Myometrial cell (primary cell): ENCODE data around the gene TMEM26.

DNA sequence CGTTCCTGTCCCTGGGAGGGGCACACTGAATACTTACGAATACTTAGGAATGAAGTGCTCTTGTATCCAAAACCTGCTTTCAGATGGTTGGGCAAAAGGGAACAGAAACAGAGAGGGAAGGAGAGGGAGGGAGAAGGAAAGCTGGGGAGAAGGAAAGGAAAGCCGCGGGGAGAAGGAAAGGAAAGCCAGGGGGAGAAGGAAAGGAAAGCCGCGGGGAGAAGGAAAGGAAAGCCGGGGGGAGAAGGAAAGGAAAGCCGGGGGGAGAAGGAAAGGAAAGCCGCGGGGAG lies 24.6 kb downstream of the CCDC6 start:
- RAMPAGE, long total RNA: no peak

DNA sequence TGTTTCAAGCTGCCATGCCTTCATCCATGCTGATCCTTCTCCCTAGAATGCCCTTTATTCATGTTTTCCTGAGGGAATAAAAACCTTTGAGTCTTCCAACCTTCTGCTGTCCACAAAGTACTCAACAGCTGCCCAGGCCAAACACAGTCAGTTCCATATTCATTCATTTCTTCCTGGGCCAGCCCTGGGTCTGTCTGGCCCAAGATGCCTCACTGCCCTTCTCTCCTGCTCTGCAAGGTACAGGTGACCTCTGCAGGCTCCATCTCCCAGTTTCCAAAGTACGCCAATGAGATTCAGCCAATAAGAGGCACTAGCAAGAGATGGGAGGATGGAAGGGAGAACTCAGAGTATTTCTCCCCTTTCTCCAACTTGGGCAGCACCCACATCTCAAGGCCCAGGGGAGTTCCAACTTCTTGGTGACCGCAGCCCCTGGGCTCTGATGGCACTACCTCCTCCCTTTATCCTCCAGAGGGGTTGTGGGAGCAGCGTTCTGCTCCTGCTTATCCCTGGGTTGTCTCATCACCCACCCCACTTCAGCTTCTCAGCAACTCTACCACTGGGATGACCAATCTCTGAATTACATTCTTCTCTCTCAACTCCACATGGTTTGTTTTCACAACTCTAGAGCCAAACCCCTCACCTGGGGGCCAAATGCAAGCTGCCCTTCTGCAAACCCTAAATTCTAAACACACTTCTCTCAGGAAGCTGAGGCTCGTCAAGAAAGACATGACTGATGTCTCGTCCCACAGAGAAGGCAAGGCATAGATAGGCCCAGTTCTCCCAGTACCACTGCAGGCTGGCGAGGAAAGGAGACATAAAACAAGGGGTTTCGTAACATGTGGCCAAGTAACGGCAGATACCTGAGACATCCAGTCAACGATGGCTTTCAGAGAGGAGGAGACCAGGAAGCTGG lies 16.7 kb downstream of the CCDC6 start:
- RAMPAGE, long total RNA: no peak

DNA sequence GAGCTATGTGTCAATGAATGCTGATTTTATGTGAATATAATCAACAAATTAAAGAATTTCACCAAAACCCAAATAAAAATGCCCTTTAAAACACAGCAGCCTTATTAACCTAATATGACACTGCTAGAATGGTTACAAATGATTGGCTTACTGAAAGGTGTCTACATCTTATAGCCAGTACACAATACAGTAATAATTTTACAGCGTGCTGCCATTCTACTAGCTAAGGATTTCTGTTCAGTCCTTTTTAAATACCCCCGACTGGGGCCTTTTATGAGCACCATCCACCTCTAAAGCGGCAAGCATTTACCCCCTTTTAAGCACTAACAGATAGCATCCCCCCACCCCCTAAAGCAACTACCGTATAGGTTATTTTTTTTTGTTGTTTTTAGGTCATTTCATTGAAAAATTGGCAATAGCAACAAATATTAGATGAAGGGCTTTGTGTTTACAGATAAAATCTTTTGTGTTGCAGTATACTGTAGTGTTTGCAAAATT lies 122.2 kb upstream of the CCDC6 start:
- RAMPAGE, long total RNA: no peak

DNA sequence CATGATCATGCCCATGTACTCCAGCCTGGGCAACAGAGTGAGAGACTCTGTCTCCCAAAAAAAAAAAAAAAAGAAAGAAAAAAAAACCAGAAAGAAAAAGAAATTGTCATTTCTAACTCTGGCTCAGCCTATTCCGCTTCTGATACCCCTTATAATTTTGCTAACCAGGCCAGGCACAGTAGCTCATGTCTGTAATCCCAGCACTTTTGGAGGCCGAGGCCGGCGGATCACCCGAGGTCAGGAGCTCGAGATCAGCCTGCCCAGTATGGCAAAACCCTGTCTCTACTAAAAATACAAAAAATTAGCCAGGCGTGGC lies 213.4 kb downstream of the ANK3 start:
- RAMPAGE, long total RNA: no peak

DNA sequence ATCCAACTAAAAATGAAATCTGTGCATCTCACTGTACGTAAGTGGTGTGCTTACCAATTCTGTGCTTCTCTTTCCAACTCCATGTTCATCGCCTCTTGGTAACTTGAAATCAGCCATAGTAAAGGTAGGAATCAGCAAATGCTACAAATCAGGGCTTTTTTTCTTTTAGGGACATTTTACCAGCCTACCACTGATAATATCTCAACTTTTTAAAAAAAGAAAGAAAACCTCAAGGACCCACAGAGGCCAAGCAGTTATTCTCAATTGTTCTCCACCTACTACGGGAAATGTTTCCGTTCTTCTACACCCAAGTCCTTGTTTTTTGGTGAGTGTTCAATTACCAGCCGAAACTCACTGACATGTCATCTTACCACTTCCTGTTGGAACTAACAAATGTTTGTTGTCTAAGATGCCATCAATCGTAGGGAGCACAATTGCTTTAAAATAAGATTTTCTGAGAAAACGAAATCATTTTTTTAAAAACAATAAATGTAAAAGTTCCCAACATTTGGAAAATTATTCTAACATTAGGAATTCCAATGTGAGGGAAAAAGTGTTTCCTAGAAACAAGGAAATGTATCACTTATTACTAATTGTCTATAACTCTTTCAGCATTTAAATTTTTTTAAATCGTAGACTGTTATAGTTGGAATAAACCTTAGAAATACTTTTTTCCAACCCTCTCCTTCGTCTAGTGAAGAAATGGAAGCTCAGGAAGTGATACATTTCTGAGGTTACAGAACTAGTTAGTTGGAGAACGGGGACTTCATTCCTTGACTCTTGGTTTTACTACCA lies 50.1 kb upstream of the CDK1 start:
- RAMPAGE, long total RNA: no peak

DNA sequence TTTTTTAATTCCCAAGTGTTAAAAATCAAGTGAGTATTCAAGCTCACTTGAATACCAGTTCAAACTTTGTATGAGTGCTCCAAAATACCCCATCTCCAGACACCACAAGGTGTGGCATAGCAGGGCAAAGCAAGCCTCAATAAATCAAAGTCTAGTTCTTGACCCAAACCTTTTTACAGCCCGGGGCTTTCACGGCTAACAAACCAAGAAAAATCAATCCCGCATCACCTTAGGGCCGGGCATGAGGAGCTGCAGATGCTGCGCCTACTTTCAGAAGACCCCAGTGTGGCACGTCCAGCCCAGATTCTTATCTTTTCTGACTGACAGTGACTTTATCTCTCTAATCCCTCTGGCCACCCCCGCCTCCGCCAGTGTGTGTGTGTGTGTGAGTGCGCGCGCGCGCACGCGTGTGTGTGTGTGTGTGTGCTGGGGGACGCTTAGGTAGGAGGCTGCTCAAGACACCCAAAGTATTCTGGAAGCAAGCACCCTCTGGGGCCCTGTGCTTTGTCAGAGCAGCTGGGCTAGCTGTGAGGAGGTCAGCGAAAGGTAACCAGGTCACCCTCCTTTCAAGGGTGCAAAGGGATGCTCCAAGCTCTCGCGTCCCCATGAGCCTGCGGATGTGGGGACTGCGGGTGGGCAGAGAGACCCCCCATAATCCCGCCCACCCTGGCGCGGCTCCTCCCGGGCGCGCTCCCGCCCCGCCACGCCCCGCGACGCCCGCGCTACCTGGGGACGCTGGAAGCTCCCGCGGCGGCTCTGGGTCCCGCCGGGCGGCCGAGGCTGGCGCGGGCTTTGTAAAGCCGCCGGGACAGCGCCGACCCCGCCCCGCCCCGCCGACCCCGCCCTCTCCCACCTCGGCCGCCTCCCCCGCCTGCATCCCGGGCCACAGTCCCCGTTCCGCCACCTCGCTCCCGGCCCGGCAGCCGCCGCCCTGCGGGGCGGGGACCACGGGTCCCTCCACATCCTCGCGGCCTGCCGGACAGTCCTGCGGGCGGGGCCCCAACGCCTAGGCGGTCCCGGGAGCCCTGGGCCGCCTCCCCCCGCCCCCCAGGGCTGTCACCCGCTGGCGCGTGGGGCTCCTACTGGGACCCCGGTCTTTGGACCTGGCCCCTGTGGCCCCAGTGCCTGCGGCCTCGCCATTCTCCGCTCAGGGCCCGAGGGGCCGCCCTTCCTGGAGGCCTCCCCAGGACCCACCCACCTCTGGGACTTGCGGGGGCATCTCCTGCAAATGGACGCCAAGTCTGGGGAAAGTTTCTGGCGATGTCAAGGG lies 57.1 kb upstream of the RHOBTB1 start:
- RAMPAGE, long total RNA: no peak

- RAMPAGE, long total RNA: no peak
Observed at GRCh38 chr10:61452735-61453799, at the start of gene TMEM26. TSS of gene TMEM26 (minus strand) at chr10:61453381.

GRCh38 chr10:61986585-61987118 lies 85.2 kb downstream of the ARID5B start:
- RAMPAGE, long total RNA: no peak

DNA sequence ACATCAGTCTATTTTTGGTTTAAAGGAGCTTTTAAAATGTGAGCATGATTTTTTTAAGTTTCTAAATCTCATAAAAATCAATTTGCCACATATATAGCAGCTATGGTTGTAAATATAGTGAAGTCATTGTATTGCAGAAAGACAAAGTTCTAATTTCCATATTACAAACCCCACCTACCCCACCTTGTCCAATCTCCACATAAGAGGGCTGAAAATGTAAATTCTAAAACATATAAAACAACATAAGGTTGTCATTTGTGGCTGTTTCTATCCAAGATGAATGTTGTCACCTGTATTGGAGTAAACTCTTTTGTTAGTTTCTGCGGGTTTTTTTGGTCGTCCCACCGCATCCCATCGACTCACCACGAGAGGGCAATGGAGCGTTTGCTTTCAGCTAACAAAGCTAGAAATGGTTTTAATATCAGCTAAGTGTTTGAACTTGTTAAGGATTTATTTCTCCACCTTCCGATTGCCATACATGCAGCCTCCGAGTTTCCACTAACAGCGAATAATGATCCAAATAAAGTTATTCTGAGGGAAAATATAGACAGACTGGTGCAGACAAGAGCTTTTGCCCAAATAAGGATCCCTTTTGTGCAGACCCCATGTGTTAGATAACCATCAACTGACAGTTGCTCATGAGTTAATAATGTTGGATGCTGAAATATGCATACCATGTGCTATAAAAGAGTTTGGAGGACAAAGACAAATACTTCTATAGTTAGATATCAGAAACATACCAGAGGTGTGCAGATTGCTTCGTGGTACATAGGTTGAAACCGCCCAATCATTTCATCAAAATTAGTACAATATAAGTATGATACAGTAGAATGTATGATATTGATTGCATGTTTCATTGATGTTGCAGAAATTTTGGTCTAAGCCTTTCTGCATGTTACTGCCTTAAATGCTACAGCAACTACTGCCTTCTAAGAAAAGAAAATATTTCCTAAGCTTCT lies 137.2 kb downstream of the ARID5B start:
- RAMPAGE, long total RNA: no peak

DNA sequence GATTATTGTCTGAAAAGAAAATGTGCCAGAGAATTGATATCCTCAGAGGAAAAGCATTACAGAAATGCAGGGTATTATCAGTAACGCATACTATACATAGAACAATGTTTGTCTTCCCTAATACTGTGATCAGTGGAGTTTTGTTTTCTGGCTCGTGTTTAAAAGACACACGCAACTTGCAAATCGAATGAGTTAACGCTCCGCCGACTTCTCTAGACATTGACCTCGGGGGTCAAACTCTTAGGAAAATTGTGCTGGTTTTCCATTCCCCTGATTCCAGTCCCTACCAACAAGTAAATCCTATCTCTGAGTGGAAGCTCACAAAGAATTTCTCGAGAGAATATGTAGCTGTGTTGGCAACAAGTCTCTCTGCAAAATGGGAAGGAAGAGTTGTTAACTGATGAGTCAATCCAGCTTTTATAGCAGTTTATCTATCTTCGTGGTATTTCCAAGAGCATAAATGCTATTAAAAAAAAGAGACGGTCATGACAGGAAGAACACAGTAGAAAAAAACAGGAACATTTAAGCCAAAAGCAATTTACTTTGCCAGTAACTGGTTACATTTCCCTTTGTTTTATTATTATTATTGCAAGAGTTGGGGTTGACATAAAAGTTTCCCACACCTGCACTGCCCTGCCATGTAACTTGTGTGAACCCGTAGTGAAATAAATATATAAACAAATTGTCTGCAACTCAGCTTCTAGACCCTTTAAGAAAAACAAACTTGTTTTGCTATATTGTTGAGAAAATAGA lies 144.4 kb downstream of the ARID5B start:
- RAMPAGE, long total RNA: no peak

DNA sequence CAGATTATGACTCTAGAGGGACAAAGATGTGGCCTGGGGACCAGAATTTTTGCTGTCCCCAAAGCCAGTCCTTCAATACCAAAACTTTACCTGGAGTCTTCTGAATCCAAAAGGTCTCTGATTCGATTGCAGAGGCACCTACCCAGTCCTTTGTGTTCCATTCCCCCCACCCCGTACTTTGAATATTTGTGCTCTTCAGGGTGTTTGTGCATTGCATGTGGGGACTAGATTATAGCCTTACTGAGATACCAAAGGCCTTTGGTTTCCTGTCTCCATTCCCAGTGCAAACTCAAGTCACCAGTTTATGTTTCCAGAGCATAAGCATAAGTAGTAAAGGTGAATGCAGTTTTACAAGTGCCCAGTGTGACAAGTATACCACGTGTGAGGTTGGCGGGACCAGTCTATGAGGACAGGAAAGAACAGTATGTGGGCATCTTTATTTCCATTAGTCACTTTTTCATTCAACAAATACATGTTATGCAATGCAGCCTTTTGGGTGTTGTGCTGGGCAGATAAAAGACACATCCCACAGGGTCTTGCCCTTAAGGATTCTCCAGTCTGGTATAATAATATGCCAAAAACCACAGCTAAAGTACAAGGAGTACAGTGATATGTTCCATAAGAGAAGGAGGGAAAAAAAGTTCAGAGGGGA lies 146.4 kb downstream of the ARID5B start:
- RAMPAGE, long total RNA: no peak

- RAMPAGE, long total RNA: no peak
Observed at GRCh38 chr10:62059563-62060073, 158.1 kb downstream of the ARID5B start.

DNA sequence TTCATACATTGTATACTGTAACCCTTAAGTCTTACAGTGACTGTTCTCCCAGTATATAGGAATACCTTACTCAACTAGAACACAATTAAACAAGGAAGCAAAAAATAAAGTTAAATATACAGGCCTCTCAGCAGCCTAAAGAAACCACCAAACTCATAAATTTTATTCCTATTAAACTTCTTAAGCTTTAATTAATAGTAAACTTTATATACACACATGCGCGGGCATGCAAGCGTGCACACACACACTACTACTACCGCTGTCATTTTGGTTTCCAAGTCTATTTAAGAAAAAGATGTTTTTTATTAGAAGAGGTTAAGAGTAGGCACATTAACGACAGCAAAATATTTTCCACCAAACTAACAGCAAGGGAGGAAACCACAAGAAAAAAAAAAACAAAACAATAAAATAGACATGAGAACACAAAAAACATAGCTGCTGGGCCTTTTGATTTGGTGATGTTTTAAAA lies 28.7 kb downstream of the RTKN2 start:
- RAMPAGE, long total RNA: start-site peak on the minus strand centred at position 272 of the sequence, 22 bp wide, 7 and 5 reads in 2 replicates

- RAMPAGE, long total RNA: no peak
Observed at GRCh38 chr10:62244856-62245337, 23.7 kb downstream of the RTKN2 start.

DNA sequence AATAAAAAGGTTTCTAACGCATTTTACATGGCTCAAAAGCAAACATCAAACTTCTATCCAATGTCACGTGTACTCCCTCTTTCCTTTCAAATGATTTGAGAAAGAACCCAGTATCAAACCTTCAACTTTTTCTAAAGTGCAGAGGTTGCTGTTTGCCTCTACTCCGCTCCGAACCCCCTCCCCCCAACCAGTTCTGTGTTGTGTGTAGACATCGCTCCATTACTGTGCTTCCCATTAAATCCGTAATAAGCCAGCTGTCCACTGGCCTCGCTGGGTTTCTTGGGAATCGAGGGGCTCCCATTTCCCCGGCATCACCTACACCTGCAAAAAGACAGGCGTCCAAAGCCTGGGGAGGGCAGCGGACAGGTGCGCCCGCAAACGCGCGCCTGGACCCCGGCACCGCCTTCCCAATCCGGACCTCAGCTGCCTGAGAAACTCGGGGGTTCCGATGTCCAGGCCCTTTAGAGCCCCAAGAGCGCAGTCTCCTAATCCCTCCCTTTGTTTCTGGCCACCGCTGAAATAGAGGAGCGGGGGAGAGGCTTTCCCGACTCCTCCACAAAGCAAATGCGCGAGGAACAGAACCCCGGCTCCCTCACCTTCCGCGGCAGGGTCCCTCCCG lies 611 bp downstream of the RTKN2 start:
- RAMPAGE, long total RNA: no peak

DNA sequence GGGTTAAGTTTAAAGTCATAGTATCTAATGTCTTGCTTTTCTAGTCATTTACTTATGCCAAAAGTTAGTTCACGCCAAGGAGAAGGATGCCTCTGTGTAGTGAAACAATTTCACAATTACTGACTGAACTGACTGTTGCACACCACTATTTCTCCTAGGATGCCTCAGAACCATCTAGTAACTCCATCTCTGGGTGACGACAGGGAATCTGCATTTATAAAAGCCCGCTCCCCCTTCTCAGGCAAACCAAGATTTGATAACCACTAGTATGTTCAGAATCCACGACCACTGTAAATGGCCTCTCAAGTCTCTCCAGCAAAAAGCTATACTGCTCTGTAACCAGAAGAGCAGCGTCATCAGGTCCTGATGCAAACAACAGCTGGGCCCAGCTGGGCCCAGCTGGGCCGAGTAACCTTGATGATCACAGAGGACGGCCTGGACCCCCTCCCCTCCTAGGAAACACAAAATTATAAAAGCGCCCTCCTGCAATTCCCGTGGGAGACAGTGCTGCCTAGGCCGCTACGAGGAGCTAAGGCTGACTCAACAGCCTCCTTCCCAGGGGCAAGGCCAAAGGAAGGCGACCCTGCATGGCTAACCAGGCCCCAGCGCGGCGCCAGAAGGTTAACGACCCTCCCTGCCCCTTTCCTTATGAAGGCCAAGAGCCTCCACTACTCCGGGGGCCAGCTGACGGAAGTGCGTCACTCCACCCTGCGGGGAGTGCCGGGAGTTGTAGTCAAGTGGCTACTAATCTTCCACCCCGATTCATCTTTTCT lies 539 bp upstream of the ADO start:
- RAMPAGE, long total RNA: no peak

DNA sequence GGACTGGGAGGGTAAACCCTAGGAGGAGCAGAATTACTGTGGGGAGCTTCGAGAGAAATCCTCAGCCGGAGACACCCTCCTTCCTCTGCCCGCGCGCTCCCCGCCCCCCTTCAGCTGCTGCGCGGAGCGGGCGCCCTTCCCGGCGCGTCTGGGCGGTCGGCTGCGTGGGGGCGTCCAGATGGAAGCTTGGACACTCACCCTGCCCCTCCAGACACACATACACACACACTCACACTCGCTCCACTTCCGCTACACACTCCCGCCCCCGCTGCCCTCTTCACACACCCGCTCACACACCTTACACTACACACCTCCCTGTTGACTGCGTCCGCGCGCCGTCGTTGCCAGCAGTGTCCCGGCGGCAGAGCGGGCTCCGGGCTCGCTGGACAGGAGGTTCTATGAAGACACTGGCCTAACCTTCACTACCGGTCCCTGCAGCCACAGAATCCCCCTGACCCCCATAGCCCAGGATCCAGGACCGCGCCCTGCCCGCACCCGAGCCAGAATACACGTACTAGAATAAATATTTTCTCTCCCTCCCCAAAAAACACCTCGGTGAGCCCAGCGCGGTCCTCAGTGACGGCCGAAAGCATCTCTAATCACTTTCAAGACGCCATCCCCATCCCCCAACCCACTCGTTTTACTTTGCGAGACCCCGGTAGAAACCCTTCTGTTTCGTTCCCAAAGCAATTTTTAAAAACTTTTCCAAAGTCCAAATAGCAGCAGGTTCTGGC lies 1.1 kb upstream of the EGR2 start:
- RAMPAGE, long total RNA: no peak

DNA sequence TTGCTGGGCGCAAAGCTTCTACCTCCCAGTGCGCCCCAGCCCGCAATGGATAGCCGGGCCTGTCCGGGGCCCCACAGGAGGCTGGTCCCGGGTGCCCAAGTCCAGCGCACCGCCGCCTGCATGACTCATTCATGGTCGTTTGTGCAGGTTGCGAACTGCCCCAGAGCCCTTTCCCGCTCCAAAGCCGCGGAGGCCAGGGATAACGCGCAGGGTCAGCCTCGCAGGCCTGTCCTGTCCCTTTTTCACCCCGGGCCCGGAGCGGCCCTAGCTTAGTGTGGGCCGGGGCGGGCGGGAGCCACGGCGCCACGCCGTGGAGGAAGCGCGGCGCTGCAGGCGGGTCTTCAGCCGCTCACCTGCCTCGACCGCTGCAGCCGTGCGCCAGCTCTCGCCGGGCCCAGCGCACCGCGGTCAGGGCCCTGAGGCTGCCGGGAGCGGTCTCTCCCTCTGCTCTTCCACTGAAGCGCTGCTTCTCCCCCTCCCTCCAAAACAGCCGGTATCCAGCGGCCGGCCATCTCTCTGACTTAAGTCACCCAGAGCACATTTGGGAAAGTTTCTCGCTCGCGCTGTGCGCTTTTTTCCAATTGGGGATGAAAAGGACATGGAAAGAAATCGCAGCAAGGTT lies 1.8 kb upstream of the EGR2 start:
- RAMPAGE, long total RNA: no peak

DNA sequence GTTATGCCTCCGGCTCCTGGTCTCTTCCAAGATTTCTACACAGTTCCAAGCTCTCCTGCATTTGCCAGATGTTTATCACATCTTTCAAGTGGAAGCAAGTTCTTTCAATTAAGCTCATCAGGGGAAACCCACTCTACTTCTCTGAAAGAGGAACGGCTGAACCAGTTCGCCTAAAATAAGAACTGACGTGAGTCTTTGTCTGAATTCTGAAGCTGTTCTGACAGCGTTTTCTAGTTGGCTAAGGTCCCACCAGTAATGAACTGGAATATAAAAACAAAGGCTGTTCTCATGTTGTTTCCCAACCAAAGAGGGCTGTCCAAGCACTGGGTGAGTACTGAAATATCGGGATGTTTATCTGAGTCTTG lies 140.8 kb upstream of the NRBF2 start:
- RAMPAGE, long total RNA: no peak

GRCh38 chr10:63134193-63134854 lies 1.2 kb downstream of the NRBF2 start:
- RAMPAGE, long total RNA: no peak